ENCODE measurements around the genes WEE2 and EPHB6.

DNA sequence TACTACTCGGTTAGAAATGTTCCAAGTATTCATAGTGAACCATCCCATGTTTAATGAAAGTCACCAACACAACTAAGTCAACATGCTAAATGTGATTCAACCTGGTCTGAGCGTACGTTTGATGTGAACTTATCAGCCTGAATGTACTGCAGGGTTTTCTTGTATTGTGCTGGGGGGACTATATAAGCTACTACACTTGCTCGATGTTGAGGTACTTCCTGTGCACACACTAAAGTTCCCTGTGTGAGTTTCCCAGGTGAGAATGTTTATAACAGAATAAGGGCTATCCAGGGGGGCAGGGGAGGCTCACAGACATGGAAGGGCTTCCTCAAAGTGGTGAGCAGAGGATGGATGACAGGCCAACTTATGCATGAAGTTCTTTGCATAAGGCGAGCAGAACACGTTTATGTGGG lies 22.0 kb downstream of the SLC37A3 start:
- RAMPAGE, total RNA: no peak

DNA sequence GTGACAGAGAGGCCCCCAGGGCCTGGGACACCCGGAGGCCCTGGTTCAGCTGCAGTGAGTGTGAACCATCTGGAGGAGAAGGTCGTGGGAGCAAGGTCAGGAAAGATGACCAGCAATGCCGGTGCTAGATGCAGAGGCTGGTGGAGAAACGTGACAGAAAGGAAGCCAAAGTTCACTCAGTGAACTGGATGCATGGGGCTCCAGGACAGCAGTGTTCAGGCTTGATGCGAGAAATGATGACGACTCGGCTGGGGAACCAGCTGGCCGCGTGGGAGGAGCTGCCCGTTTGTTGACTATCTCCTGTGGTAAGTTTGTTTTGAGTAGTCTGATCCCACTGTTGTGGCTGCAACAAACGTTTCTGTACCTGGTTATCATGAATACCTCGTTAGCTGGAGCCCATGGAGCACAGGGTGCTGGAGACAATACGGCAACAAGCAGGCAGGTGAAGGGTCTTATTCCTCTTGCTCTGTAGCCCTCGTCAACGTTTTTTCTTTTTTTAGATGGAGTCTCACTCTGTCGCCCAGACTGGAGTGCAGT lies 54.2 kb upstream of the MKRN1 start:
- RAMPAGE, total RNA: no peak

- RAMPAGE, total RNA: no peak
These were observed 9.1 kb downstream of the DENND2A start for GRCh38 chr7:140631384-140631999.

GRCh38 chr7:140646919-140647454 lies 6.4 kb upstream of the DENND2A start:
- RAMPAGE, total RNA: no peak

DNA sequence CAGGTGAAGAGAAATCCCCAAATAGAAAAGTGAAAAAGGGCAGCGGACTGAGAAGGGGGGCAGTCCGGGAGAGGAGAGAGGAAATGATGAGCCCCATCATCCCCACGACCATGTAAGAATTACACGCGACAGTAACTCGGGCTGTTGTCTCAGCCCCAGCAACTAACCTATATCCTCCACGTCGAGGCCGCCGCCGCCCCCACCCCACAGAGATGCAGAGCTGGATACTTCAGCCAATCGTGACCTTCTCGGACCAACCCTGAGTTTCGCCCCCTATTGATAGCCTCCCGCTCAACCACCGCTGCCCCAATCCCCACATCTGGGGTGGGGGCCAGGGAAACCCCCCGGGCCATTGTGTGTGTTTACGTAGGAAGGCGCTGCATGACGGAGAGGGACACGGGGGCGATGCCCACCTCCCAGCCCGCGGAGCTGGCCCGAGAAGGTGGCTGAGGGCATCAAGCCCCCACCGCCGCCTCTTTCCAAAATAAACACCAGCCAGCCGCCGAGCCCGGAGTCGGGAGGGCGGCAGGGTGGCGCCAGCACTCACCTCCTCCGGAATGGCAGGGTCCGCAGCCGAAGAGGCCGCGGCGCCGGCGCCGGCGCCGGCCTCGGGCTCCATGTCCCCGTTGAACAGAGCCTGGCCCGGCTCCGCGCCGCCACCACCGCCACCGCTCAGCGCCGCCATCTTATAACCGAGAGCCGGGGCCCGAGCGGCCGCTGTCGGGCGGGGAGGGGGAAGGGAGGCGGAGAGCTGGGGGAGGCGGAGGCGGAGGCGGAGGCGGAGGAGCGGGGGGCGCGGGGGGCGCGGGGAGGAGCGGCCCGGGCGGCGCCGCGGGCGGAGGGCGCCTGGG lies 485 bp downstream of the BRAF start:
- RAMPAGE, total RNA: no peak

- RAMPAGE, total RNA: no peak
These were observed 37.2 kb downstream of the DENND11 start for GRCh38 chr7:141664362-141665574.

GRCh38 chr7:141707903-141708421 lies at the start of gene WEE2:
Gene WEE2, plus strand, starts transcription at chr7:141708353.
- RAMPAGE, total RNA: no peak

GRCh38 chr7:142104624-142105278 lies 6.8 kb upstream of the MGAM2 start:
- RAMPAGE, total RNA: no peak

DNA sequence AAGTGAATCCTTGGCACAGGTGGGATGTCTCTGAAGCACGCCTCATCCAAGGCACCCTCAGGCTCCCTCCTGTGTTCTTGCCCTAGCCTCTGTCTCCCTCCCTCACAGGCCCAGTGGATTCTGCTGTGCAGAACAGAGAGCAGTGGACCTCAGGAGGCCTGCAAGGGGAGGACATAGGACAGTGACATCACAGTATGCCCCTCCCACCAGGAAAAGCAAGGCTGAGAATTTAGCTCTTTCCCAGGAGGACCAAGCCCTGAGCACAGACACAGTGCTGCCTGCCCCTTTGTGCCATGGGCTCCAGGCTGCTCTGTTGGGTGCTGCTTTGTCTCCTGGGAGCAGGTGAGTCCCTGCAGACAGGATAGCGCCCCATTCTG lies 62.9 kb upstream of the PRSS58 start:
- RAMPAGE, total RNA: no peak

DNA sequence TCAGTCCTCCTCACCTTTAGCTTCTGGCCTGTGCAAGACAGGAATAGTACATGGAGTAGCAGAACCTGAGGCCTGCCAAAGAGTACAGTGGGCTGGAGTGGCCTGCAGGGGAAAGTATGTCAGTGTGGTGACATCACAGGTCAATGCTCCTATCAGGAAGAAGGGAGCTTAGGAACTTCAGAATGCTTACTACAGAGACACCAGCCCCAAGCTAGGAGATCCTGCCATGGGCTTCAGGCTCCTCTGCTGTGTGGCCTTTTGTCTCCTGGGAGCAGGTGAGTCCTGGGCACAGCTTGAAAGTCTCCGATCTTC lies 133.8 kb upstream of the PRSS58 start:
- RAMPAGE, total RNA: no peak

DNA sequence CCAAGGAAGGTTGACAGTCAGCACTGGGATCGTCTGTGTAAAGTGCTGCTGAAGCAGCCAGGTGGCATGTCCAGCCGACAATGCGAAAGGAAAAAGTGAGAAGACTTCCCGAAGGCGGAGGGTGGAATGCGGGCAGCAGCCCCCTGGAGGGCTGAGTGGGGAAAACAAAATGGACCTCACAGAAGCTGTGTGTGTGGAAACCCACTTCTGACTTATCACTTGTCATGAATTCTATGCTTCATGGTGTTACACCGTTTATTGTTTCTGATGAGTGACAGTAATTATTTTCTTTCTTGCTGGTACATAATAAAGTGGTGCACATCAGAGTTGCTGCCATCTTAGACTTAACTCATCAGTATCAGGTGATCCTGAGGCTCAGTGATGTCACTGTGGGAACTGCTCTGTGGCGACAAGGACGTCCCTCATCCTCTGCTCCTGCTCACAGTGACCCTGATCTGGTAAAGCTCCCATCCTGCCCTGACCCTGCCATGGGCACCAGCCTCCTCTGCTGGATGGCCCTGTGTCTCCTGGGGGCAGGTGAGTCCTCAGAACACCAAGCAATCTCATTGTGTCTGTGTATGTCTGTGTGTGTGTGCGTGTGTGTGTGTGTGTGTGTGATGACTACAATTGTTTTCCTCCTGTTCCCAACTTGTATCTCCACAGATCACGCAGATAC lies 220.3 kb upstream of the PRSS1 start:
- RAMPAGE, total RNA: no peak

GRCh38 chr7:142535202-142535918 lies 213.9 kb upstream of the PRSS1 start:
- RAMPAGE, total RNA: no peak

GRCh38 chr7:142636476-142637143 lies 112.7 kb upstream of the PRSS1 start:
- RAMPAGE, total RNA: no peak

- RAMPAGE, total RNA: no peak
These were observed 107.8 kb upstream of the PRSS1 start for GRCh38 chr7:142641407-142641978.

DNA sequence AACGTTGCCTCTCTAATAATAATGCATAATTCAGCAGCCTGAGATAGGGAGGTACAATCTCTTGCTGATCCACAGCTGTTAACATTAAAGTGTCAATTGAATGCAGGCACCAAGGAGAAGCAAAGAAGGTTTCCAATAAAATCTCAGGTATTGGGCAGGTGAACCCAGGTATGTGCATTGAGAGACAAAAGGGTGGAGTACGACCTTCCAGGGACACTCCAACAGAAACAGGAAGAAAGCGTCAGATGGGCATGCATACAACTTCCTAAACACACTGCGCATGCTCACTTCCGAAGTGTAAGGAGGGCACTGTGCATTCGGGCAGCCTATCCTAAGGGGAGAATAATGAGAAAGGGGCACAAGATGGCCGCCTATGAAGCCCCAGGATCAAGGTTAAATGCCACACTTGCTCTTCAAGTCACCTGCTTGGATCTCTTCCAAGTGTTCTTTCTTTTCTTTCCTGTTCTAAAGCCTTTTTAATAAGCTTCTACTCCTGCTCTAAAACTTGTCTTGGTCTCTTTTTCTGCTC lies 39.4 kb upstream of the PRSS1 start:
- RAMPAGE, total RNA: no peak

- RAMPAGE, total RNA: no peak
These were observed 36.1 kb upstream of the PRSS1 start for GRCh38 chr7:142713274-142713473.

GRCh38 chr7:142716571-142716972 lies 32.7 kb upstream of the PRSS1 start:
- RAMPAGE, total RNA: no peak

GRCh38 chr7:142795932-142796931 lies 25.5 kb downstream of the PRSS2 start:
- RAMPAGE, total RNA: no peak

GRCh38 chr7:142854873-142855349 lies at the start of gene EPHB6:
Gene EPHB6, plus strand, starts transcription at chr7:142855076.
- RAMPAGE, total RNA: no peak

GRCh38 chr7:142874778-142875249 lies 10.7 kb downstream of the TRPV6 start:
- RAMPAGE, total RNA: no peak

Data from foreskin keratinocyte (primary cell).